ENCODE measurements around the genes LANCL3, H2AP, RPGR and BCOR.

GRCh38 chrX:35439554-35439874 is 358.6 kb upstream of the MAGEB16 start:
- PRO-cap = no peak
- RAMPAGE, long total RNA = no peak

DNA sequence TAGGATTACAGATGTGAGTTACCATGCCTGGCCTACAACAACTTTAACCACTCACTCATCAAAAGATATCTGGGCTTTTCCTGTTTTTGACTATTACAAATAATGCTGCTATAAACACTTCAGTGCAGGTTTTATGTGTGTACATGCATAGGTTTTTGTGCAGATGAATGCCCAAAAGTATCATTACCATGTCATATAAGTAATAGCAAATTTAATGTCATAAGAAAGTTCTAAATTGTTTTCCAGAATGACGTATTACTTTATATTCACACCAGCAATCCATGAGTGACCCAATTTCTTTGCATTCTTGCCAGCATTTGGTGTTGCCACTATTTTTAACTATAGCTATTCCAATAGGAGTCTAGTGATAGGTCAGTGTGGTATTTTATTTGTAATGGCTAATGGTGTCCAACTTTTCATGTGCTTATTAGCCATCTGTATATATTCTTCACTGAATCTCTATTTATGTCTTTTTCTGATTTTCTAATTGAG is 35.4 kb upstream of the CFAP47 start:
- PRO-cap = no peak
- RAMPAGE, long total RNA = no peak

- PRO-cap = no peak
- RAMPAGE, long total RNA = no peak
These were observed 381.2 kb upstream of the FAM47C start for GRCh38 chrX:36626894-36627418.

DNA sequence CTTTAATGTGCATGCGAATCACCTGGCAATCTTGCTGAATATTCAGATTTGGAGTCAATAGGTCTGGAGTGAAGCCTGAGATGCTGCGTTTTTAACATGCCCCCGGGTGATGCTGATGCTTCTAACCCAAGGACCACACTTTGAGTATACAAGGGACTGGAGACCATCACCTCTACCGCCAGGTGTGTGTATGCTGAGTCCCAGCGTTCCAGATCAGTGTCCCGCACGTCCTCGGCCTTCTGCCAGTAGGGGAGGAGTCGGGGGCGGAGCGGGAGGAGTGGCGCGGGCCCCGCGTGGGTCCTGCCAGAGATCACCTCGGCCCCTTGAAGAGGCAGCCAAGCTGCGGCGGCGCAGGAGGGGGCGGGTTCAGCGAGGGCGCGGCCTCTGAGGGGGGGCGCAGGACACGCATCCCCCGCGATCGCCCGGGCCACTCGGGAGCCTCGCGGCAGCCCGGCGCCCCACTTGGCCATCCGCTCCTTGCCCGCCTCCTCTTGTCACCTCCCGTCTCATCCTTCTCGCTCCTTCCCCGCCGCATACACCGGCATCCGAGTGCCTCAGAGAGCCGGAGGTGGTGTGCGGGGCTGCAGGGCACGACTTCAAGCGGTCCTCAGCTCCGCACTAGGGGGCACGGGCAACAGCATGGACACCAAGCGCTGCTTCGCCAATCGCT is at the start of gene LANCL3:
TSS of gene LANCL3 (plus strand) at position 430 of the 670 bp plus-strand sequence.
- PRO-cap = no peak
- RAMPAGE, long total RNA = no peak

GRCh38 chrX:37990704-37990993 is at the start of gene H2AP:
Gene H2AP (plus strand): TSS chrX:37990779.
- PRO-cap = no peak
- RAMPAGE, long total RNA = no peak

GRCh38 chrX:38233819-38234406 is 13.2 kb upstream of the SRPX start:
- PRO-cap = no peak
- RAMPAGE, long total RNA = no peak

- PRO-cap = no peak
- RAMPAGE, long total RNA = no peak
These were observed 44.9 kb downstream of the RPGR start for GRCh38 chrX:38282258-38282941.

DNA sequence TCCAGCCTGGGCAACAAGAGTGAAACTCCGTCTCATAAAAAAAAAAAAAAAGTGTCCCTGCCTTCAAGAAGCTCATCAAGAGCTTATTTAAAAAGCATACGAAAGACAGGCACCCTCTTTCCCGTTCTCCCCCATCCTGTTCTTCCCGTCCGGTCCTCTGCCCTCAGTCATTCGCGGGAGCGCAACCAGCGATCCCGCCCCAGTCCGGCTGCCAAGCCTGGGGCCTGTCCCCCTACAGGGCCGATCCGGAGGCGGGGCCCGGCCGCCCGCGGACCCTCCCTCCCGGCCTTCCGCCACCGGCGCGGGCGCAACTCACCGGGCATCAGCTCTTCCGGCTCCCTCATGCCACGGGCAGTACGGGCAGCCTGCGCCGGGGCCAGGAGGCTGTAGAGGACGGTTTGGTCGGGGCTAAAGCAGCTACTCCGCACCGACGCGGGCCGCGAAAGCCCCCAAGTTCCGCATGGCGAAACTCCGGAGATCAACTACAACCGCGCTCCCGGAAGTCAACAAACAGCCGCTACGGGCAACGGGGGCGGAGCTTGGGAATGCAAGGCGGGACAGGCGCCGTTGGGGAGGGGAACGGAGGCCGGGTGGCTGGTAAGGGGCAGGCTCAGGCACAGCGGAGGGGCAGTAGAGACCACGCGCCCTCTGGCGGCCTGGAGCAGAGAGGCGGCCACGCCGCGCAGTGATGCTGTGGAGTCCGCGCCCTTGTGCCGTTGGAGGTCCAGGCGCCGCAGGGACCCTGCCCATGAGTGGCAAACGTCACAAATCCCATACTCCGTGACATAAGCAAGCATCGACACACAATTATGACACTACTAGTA is at the start of gene RPGR:
TSS of gene RPGR (minus strand) at position 486 of the 824 bp plus-strand sequence.
- PRO-cap = bidirectional peak, plus-strand start at position 296 of the sequence, minus-strand start at position 210 of the sequence; bidirectional peak, plus-strand start at position 664 of the sequence, minus-strand start at position 512 of the sequence
- RAMPAGE, long total RNA = no peak

DNA sequence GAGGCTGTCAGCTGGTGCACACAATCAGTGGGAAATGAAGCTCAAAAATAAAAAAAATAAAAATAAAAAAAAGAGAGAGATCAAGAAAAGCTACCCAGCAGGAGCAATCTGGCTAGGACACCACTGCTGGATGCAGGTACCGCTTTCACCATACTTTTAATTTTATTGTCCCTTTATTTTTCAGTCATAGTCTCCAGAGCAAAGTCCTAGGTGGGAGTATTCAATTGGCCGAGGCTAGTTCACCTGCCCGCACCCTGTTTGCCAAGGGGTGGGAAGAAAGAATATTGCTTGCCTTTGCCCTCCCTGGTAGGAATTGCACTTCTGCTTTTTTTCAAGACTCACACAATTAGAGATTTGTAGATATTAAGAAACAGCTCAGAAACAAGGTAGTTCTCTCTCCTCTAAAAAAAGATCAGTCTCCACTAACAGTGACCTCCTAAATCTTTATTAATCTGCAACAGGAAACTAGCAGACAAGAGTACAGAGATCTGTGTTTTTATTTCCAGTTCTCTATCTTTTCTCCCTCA is 9.2 kb upstream of the RPGR start:
- PRO-cap = no peak
- RAMPAGE, long total RNA = no peak

GRCh38 chrX:38343034-38343541 is 9.3 kb upstream of the OTC start:
- PRO-cap = no peak
- RAMPAGE, long total RNA = no peak

GRCh38 chrX:39296571-39297124 is 495.4 kb downstream of the MID1IP1 start:
- PRO-cap = no peak
- RAMPAGE, long total RNA = no peak

DNA sequence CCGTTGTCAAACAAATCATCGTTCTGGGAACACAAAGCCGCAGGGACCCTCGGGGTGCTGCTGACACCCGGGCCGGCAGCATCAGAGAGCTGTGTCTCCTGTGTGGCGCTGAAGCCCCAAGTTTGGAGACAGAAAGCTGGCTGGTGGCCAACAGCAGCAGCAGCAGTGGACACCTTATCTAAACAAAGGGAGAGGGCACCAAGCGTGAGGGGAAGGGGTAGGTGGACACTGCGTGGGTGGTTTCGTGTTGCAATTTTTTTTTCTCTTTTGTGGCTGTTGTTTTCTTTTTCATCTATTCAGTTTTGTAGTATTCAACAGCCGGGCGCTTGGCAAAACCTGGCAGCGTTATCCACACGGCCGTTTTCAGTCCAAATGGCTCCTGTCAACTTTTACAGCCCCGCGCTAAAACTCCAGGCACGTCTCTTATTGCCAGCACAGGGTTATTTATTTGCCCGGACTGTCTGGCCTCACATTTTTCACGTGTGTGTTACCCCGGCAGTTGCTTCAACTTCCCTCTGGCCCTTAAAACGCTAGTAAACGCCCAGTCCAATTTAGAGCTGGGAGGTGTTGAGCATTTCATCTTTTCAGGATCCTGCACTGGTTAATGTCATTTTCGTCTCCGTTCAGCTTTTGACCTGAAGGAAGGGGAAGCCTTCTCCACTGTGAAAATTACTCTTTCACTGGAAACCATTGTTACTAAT is 192.2 kb downstream of the BCOR start:
- PRO-cap = no peak
- RAMPAGE, long total RNA = no peak

- PRO-cap = no peak
- RAMPAGE, long total RNA = no peak
These were observed 90.1 kb downstream of the BCOR start for GRCh38 chrX:40007473-40008189.

DNA sequence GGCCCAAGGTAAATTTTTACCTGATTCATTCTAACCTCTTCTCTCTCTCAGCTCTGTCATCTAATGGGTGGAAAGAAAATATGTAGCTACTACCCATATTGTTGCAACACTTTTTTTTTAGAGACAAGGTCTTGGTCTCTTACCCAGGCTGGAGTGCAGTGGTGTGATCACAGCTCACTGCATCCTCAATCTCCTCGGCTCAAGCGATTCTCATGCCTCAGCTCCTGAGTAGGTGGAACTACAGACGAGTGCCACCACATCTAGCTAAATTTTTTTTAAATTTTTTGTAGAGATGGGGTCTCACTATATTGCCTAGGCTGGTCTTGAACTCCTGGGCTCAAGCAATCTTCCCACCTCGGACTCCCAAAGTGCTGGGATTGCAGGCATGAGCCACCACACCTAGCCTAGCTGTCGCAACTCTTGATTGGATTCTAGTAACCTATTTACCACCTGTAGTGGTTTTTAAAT is 76.6 kb downstream of the BCOR start:
- PRO-cap = no peak
- RAMPAGE, long total RNA = no peak

DNA sequence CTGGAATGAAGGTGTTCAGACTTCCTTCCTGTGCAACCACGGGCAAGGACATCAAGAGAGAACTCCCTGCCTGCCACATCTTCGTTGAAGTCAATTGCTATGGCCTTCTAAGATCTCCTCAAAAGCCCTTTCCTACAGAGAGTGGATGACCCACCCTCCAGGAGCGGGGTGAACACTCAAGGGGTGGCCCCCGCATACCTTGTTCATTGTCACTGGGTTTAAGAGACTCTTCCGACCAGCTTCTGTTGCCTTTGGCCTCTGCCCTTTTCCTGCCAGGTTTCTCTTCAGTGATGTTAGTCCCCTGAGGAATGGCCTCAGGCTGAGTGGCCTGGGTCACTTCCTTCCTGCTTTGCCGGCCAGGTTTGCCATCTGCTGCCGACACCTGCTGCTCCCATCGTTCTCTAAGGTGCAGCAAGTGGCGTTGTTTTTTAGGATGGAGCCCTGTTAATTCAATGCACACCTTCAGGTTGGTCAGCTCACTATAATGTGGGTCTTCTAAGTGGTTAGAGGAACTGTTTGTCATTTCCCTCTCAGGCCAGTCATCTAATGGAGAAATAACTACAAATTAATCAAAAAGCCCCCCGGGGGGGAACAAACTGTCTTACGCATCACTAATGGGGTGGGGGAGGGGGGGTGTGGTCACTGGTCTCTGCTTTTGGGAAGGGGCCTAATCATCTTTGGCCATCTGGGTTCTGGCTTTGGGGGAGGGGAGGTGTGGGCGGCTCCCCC is 34.2 kb downstream of the BCOR start:
- PRO-cap = no peak
- RAMPAGE, long total RNA = no peak

DNA sequence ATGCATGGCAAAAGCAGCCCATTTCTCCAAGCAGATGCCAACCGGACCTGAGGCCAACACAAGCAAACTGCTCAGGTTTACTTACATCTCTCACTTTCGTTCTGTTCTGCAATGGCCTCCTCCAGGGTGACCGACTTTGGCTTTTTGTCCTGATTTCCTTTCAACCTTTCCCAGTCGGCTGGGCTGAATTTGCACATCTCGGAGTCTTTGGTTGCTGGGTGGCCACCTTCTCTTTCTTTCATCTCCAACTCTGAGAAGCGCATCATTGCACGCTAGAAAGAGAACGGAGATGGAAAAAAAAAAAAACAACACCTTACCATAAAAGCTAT is 26.9 kb downstream of the BCOR start:
- PRO-cap = no peak
- RAMPAGE, long total RNA = no peak

- PRO-cap = no peak
- RAMPAGE, long total RNA = no peak
These were observed 14.4 kb downstream of the BCOR start for GRCh38 chrX:40083231-40083921.

- PRO-cap = no peak
- RAMPAGE, long total RNA = no peak
These were observed 909 bp downstream of the BCOR start for GRCh38 chrX:40096962-40097136.

GRCh38 chrX:40097137-40098049 is at the start of gene BCOR:
Gene BCOR (minus strand): TSS chrX:40097958.
- PRO-cap = unidirectional peak, minus-strand start at chrX:40097475; unidirectional peak, minus-strand start at chrX:40097958
- RAMPAGE, long total RNA = no peak

GRCh38 chrX:40105175-40105604 is 7.4 kb upstream of the BCOR start:
- PRO-cap = no peak
- RAMPAGE, long total RNA = no peak

Data from Karpas-422 (cell line).